Pericardium (tissue), 1 donor: ENCODE results near the genes CYB561, STRADA and GH1.

GRCh38 chr17:61996179-61996926, 68.6 kb upstream of the INTS2 start:
- RRBS, result no CpG with 5 or more reads among the region's 4 CpGs

DNA sequence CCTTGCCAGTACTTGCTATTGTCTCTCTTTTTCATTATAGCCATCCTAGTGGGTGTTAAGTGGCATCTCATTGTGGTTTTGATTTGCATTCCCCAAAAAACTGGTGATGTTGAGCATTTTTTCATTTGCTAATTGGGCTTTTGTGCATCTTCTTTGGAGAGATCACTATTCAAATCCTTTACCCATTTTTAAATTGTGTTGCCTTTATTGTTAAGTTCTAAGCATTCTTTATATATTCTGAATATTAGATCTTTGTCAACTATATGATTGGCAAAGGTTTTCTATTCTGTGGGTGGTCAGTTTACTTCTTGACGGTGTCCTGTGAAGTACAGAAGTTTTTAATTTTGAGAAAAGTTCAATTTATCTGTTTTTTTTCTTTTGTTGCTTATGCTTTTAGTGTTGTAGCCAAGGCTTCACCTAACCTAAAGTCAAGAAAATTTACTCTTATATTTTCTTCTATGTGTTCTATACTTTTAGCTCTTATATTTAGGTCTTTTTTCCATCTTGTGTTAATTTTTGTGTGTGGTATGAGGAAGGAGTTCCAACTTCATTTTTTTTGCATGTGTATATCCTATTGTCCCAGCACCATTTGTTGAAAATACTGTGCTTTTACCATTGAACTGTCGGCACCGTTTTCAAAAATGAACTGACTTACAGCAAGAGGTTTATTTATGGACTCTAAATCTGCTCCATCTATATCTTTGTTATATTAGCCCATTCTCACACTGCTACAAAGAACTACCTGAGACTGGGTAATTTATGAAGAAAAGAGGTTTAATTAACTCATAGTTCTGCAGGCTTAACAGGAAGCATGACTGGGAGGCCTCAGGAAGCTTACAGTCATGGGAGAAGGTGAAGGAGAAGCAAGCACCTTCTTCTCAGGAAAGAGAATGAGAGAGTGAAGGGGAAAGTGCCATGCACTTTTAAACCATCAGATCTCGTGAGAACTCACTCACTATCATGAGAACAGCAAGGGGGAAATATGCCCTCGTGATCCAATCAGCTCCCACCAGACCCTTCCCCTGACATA, 65.2 kb downstream of the TLK2 start:
- RRBS, result no CpG with 5 or more reads among the region's 5 CpGs

DNA sequence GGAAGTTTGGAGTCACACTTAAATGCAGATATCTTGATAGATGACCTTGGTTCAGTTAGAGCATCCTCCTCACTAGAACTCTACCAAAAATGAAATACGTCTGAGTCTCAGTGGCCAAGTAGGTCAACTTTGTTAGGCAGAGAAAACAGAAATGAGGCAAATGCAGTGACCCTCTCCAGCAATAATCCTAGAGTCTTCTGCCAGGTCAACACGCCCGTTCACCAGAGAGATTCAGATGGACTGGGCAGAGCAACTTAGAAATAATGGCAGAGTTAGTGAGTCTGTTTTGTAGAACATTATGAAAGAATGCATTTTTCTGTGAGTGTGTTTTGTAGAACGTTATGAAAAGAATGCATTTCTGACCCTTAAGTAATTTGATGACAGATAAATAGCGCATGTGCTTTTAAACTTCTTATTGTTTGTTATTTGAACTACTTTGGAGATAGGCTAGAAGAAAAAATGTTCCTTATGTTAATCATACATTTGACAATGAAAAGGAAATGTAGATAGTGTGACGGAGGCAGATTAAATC, 48.1 kb downstream of the MARCHF10 start:
- RRBS, result no CpG with 5 or more reads among the region's 6 CpGs

- RRBS, result no CpG with 5 or more reads among the region's 15 CpGs
These were observed 29.2 kb downstream of the MARCHF10 start for GRCh38 chr17:62778907-62779378.

DNA sequence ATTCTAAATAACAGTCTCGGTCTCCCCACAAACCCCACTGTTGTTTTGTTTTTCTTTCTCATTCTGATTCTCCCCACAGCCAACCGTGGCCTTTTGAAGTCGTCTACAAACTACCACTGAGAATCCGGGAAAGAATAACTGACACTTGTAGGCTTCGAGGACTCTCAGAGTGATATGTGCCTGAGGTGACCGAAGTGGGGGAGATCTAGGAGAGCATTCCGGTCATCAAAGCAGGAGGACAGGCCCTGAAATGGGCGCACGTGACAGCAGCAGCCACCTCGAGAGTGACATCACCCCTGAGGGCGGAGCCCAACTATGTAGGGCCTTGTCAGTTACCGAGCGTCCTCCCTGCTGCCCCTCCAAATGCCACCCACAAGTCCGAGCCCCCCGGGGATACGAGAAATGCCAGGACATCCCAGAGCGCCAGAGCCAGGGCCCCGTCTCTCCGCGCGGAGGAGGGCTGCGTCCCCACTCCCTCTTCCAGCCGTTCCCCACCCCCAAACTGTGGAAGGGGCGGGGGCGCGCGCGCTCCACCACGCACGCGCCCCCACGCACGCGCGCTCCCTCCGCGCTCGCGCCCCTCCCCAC, 355 bp upstream of the TANC2 start:
- RRBS, result 6% methylated on average over 4 of the region's 39 CpGs

DNA sequence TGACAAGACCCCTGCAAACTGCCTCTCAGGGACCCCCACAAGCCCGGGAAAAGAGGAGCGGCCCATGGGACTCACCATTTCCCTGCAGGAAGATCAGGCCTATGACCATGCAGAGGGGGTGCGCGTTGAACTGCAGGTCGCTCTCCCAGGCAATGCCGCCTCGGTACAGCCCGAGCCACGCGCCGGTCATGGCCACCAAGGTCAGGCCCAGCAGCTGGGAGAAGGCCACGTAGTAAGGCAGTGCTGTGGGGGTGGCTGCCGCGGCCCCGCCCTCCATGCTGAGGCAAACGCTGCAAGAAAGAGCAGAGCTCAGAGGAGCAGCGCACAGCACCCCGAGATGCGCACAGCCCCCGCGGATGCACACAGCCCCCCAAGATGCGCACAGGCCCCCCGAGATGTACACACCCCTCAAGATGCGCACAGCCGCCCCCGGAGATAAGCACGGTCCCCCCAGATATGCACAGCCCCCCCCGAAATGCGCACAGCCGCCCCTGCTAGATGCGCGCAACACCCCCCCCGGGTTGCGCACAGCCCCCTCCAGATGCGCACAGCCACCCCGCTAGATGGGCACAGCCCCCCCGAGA, 8.7 kb downstream of the CYB561 start:
- RRBS, result 44% methylated on average over 6 of the region's 37 CpGs

DNA sequence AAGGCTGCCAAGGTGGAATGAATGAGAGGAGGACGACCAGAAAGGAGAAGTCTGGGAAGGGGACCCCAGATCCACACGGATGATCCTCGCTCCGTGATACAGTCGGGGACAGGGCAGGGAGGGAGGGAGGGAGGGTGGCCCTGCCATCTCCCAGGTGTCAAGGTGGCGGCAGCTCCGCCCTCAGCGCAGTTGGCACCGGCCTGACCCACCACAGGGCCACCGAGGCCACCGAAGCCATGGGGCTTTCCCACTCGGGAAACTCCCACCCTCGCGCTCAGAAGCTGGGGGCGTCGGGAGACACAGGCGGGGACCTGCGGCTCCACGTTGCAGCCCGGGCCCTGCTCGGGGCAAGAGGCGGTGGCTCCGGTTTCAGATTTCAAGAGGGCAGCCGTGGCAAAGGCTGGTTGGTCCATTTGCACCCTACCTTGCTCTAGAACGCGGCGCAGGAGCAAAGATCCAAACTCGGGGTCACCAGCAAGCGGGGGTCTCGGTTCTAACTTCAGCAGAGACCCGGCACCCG, 572 bp downstream of the CYB561 start:
- RRBS, result no CpG with 5 or more reads among the region's 32 CpGs

DNA sequence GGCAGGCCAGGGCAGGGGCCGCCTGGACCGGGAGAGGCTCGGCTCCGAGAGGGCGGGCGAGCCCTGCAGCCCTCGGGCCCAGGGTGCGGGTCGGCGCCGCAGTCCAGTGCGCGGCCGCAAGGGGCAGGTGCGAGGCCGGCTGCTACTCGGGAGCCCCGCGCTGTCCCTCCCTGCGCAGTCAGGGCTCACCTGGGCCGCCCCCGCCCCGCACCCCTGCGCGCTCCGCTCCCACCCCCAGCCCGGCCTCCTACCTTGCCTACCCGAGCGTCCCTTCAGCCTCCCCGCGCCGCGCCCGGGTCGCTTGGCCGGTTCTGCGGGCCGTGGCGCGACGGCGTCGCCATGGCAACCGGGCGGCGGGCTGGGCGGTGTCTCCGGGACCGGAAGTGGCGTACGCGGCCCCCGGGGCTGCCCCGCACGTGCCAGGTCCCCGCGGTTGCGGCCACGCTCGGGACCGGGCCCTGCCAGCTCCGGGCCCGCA, at the start of gene CYB561:
Gene CYB561, minus strand, starts transcription at position 313 of the 478 bp plus-strand sequence.
- RRBS, result 2% methylated on average over 45 of the region's 63 CpGs

DNA sequence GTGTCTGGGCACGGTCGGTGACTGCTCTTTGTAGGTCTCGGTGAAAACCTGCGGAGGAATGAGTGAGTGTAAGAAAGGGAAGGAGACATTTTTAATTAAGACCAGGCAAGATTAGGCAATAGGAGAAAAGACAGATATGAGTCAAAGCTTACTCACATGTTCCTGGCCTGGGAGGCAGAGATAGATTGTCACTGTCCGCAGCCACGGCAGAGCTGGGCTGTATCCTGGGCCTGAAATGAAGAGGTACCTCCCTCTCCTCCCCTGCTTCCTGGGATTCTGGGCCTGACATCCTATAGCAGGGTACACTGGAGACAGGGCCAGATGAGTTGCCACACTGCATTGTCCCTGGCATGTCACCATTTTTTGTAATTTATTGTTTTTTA, 14.7 kb upstream of the CYB561 start:
- RRBS, result no CpG with 5 or more reads among the region's 6 CpGs

GRCh38 chr17:63556790-63557710, 6.8 kb downstream of the DCAF7 start:
- RRBS, result no CpG with 5 or more reads among the region's 6 CpGs

DNA sequence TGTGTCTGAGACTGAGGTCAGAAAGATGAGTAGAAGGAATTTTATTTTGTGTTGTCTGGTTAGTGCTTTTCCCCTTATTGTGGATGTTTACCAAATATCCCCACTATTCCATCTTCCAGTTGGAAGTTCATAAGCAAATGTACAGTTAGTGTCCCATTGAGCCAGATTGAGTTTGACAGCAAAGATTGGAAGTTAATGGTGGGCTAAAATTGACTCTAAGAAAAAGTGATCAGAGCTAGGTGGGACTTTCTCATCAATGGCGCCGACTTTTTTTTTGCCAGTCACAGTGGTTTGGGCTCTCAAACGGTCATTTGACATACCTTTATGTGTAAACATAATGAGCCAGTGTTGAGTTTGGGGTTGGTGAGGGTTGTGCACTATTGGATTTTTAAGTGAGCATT, 23.4 kb upstream of the TACO1 start:
- RRBS, result no CpG with 5 or more reads among the region's 3 CpGs

DNA sequence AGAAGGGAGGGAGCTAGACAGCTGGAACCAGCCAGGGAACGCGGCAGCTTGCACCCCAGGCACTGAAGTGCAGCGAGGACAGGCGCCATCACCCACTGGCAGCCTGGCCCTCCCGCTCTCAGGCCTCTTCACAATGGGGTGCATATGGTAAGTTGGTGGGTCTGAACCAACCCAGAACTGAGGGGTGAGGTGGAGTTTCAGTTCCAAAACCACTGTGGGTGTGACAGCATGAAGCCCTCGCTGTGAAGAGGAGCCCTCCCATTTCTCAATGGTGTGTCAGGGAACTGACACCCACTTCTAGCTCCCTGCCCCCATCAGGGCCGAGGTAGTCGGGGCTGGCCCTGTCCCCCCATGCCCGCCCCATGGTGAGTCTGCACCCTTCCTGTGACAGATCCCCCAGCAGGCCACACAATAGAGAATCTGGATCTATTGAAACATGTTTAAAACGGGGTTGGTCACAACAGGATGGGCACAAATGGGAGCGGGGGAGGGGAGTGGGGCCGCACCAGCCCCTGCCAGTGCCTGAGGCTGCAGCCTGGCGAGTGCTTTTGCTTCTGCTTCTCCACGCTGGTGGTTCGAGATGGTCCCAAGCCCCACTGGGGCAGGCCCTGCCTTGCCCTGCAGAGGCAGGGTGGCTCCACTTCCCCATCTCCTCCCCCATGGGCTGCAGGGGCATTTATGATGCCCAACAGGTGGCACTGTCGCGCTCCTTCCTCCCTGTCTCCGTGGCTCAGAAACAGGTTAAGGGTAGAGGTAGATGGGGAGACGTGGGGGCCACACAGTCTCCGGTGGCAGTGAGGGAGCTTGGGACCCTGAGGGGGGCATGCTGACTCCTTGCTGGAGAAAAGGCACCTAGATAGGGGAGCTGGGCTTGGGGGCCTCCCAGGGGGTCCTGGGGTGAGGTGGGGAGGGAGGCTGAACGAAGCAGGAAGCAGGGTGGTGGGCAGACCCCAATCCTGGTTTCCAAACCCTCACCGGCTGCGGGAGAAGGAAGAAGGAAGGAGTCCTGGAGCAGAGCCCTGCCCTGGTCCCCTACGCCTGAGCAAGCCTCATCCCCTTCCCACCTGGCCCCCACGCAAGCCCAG, 2.2 kb downstream of the LIMD2 start:
- RRBS, result no CpG with 5 or more reads among the region's 25 CpGs

GRCh38 chr17:63706765-63707251, 6.9 kb upstream of the LIMD2 start:
- RRBS, result no CpG with 5 or more reads among the region's 4 CpGs

DNA sequence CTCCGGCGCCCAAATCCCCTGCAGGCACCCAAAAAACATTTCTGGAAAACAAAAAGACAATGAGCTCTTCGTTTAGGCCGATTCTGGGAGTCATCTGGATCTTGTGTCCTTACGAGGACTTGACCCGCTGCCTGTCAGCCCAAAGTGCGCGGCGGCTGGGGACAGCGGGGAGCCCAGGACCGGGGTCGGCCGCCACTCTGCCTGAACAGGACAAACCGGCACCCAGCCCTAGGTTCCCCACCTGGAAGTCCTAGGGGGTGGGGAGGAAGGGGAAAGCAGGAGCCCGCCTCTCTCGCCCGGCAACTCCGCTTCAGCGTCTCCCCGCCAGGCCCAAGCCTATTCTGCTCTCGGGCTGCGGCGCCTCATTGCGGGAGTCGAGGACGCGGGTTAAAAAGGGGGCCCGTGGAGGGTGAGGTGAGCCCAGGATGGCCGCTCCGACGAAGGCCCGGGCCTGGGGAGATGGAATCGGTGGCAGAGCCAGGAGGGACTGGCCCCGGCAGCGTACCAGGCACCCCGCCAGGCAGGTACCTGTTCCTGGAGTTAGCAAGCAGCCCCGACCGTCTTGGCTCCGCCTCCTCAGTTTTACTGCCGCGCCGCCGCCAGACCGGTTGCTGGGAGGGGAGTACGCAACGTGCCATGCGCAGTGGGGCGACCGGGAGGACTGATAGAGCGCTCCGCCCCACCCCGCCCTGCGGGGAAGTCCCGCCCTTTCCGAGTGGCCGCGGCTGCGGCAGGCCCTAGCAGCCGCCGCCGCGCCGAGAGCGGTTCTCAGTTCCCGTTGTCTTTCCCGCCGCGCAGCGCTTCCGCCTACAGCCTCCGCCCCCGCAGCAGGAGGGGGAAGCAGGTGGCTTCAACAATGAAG, at the start of gene STRADA:
Gene STRADA, minus strand, starts transcription at position 587 of the 862 bp plus-strand sequence.
- RRBS, result 3% methylated on average over 12 of the region's 72 CpGs

- RRBS, result no CpG with 5 or more reads among the region's 2 CpGs
These were observed 6.5 kb upstream of the STRADA start for GRCh38 chr17:63748153-63748384.

- RRBS, result no CpG with 5 or more reads among the region's 7 CpGs
These were observed 12.9 kb downstream of the DDX42 start for GRCh38 chr17:63786866-63787316.

GRCh38 chr17:63821961-63822220, 5.3 kb upstream of the PSMC5 start:
- RRBS, result no CpG with 5 or more reads among the region's 5 CpGs

GRCh38 chr17:63824537-63825320, 2.5 kb upstream of the PSMC5 start:
- RRBS, result no CpG with 5 or more reads among the region's 10 CpGs

GRCh38 chr17:63829244-63829736, 1.8 kb upstream of the FTSJ3 start:
- RRBS, result no CpG with 5 or more reads among the region's 3 CpGs

GRCh38 chr17:63918643-63919267, at the start of gene GH1:
Gene GH1 (minus strand): TSS chr17:63918839.
- RRBS, result no CpG with 5 or more reads among the region's 14 CpGs